SJCRH30 (cell line): Measurements from ENCODE around the gene AK3.

DNA sequence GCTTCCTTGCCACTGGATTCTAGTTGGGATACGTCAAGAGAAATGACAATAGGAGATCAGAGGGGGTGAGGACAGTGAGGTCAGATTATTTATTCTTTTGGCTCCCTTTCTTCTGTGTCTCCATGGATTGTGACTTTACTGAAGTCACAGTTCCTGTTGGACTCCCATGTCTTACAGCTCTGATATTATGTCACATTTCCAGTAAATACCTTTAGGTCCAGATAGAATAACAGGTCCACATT is 153.0 kb upstream of the PUM3 start:
- RAMPAGE, long total RNA = no peak

DNA sequence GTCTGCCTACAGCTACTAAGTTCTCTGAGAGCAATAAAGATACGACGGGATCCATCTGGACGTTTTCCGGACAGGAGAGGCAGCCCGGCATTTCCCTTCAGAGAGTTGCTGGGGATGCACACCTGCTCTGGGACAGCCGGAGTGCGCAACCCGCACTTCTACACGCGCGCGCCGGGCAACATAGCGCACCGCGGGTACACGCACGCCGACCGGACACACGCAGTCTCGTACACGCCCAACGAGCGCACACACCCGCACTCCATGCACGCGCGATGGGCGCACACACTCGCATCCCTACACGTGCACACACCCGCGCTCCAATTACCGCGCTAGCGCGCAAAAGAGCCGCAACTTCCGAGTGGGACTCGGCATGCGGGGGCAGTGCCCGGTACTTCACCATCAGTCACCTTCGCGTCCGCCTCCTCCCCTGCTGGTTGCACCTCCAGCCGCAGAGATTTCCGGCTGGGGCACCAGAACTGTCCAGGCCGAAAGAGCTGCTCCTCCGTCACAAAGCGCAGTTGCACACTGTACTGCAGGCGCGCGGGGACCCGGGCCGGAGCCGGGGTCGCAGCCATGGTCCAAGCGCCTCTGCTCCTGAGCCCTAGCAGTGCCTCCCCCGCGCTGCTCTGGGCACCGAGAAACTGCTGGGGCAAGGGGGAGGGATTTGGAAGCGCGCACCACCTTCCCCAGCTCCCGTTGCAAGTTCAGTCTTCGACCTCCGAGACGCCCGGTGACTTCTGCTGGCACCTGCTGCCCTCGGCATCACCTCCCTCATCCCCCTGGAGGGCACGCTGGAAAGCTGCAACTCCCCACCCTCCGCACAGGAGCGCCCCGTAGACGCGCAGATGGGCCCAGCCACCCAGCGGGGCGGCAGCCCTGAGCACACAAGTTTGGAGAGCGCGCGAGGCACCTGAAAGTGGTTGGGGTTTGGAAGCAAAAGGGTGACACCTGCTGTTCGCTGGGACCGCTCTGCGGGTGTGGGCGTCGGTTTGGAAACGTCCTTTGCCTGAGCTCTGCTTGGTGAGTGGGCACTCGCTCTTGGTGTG is 337.3 kb upstream of the PUM3 start:
- RAMPAGE, long total RNA = no peak

DNA sequence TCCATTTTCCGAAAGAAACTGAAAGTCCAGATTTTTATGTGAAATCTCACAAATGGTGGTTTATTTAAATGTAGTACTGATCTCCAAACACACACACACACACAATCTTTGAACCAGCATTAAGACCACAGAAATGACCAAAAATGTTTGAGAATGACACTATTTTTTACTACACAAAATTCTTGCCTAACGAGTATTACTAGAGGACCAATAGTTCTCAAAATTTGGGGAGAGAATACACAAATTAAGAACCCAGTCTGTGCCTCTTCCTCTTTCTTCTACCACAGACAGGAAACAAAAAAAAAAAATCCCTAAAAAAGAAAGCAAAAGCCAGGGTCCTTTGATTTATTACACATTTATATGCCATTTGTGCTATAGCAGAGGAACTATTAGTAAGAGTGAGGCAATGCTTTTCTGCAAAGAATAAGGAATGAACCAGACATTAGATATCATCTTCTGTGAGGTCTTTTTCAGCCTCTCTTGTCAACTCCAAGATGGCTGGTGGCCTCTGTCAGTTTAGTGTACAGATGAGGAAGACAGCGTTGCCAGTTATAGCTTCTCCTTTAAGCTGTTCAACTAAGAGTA is 127.7 kb downstream of the RFX3 start:
- RAMPAGE, long total RNA = no peak

- RAMPAGE, long total RNA = no peak
These were observed 91.4 kb downstream of the RFX3 start for GRCh38 chr9:3434115-3435021.

- RAMPAGE, long total RNA = no peak
These were observed 230.1 kb downstream of the GLIS3 start for GRCh38 chr9:4069702-4070252.

DNA sequence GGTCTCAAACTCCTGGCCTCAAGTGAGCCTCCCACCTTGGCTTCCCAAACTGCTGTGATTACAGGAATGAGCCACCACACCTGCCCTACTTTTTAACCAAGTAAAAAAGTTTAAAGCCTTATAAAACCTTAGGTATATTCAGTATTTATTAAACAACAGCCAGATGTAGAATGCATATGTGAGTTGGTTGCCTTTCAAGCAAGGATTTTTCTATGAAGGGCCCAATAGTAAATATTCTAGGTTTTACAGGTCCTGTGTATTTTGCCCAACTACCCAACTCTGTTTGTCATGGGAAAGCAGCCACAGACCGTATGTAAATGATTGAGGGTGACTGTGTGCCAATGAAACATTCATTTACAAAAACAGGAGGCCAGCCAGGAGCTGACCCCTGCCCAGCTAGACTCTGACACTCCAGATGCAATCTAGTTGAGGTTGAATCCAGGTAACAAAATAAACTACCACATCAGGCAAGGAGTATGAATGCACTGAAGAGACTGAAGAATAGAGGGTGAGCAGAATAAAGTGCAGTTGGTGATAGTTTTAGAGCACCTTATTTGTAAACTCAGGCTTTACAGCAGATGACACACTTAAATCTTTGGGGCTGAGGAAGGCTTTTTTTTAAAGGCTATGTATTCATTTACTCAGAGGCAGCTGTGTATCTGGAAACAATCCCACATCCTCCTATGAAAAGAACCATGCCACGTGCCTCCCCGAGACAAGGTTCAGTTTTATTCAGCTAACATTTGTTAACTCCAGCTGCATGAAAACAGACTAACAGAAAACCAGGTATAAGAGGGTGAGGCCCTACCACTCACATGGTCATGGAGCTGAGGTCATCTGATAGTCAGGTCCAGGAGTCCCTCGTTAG is 60.6 kb downstream of the SLC1A1 start:
- RAMPAGE, long total RNA = no peak

DNA sequence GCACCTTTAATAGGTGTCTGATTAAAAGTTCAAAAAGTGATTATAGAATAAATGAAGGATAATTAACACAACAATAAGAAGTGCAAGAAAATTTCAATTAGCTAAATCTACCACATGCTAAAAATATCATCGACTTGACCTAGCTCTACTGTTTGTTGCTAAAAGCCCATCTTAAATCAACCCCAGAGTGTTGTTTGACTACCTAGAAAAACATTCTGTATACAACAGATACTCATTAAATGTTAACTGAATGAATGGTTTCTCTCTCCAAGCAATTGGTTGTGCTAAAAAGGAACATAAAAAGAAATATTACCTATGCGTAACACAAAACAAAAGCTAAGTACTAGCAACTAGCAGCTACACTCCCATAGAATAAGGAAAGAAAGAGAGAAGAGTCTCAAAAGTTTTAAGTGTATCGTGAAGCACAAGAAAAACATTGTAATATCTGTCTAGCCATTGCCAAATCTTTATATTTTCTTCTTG is 5.5 kb upstream of the PLPP6 start:
- RAMPAGE, long total RNA = no peak

DNA sequence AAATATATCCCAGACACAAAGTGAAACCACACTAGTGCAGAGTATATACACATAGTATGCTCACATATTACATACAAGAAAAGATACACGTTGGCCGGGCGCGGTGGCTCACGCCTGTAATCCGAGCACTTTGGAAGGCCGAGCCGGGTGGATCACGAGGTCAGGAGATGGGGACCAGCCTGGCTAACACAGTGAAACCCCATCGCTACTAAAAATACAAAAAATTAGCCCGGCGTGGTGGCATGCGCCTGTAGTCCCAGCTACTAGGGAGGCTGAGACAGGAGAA is 1.5 kb downstream of the AK3 start:
- RAMPAGE, long total RNA = no peak

- RAMPAGE, long total RNA = no peak
These were observed at the start of gene AK3 for GRCh38 chr9:4740386-4741510. TSS of gene AK3 (minus strand) at chr9:4741202.

DNA sequence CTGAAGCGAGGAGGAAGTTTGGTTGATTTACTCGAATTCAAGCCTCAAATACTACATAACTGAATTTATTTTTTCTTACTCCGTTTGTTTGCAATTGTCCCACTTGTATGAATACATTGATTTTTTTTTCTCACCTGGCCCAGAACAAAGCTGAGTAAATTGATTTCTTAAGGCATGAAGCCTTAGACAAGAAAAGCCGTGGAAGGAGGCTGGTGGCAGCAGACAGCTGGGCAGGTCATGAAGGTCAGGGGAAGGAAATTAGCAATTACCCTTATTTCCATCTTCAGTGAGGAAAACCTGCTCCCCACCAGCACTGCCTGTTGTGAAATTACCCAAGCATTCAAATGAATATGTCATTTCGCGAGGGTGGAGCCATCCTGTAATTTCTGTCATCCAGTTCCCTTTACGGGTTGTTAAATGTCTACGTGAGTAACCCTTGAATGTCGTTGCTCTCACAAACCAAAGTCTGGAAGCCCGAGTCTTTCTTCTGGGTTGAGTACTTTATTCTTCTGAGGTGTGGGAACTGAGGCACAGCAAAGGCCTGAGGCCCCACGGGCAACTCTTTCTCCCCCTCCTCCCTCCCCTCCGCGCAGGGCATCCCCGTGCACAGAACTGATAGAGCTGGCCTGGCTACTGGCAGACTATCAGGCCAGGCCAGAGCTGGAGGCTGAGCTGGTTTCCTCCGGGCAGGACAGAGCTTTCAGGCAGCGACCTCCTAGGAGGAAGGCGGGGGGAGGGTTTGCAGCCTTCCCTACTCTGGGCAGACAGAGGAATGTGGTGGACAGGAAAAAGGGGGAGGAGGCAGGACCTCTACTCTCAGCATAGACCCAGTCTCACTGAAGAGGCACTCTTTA is 22.0 kb upstream of the AK3 start:
- RAMPAGE, long total RNA = no peak

DNA sequence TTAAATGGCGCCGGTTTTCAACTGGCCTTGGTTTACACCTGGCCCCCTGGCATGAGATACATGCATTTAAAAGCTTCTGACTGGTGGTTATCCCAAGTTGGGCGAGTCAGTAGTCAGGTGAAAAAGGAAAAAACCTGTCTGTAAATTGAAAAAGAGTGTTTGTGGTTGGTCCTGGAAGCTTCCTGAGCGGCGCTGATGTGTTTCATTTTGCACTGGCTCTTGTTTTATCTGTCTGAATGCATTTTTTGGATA is 1.2 kb downstream of the RCL1 start:
- RAMPAGE, long total RNA = no peak

DNA sequence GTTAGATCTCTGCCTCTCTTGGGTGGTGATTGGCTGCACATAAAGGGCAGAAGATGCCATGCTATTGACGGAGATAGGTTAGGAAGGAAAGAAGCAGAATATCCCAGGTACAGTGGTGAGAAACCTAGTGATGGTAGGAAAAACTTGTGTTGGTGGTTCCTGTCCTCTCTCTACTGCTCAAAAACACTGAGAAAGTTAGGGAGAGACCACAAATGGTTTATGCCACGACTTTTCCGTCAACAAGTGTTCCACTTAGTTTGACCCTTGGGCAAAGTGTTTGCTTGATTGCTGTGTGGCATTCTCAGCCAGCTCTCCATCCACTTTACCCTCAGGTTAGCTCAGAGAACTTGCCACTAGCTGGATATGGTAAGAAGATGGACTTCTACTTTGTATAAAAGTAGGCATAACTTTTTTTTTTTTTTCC is 1.5 kb downstream of the RCL1 start:
- RAMPAGE, long total RNA = no peak

GRCh38 chr9:4844435-4844955 is 51.8 kb downstream of the RCL1 start:
- RAMPAGE, long total RNA = no peak

DNA sequence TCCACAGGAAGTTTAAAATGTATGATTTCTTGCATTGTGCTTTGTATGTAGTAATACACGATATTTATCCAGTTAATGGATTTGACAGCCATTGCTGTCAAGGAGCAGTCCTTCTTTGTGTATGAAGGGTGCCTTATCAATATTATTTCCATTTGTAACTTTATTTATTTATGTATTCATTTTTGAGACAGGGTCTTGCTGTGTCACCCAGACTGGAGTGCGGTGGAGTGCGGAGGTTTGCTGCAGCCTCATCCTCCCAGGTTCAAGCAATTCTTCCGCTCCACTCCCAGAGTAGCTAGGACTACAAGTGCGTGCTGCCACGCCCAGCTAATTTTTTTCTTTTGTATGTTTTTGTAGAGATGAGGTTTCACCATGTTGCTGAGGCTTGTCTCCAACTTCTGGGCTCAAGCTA is 36.4 kb downstream of the JAK2 start:
- RAMPAGE, long total RNA = no peak

- RAMPAGE, long total RNA = no peak
These were observed 1.6 kb downstream of the PLGRKT start for GRCh38 chr9:5435859-5436879.

DNA sequence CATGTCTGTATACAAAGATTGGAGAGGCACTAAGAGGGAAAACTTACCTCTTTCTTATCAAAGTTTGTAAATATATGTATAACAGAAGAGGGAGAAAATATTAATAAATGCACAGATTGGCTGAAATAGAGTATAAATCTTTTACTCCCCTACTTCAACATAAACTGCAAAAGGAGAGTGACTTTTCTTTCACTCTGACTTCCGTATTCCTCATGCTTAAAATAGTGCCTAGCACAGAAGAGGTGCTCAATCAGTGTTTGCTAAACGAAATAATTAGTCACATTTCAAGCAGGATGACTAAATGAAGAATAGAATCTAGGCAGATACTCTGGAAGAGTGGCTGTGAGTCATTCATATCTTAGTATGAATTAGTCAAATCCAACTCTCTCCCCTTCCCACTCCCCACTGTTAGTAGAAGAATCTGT is 4.8 kb downstream of the CD274 start:
- RAMPAGE, long total RNA = no peak

- RAMPAGE, long total RNA = no peak
These were observed 622 bp upstream of the PDCD1LG2 start for GRCh38 chr9:5509558-5510260.

DNA sequence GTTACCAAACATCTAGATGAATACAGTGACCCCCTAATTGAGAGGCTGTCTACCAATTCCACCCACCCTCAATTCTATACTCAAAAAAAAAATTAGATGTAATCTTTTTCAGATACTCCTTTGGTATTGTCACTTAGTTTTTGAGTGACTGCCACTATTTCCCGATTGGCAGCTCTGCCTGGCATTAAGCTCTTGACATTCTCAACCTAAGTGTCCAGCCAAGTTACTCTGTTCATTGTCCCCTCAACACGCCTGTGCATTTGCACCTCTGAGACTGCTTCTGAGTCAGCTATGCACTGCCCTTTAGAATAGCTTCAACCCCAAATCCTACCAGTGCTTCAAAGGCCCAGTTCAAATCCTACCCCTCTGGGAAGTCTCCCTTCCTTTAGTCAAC is 2.7 kb downstream of the PDCD1LG2 start:
- RAMPAGE, long total RNA = no peak

GRCh38 chr9:5729870-5730609 is 101.1 kb downstream of the RIC1 start:
- RAMPAGE, long total RNA = no peak

DNA sequence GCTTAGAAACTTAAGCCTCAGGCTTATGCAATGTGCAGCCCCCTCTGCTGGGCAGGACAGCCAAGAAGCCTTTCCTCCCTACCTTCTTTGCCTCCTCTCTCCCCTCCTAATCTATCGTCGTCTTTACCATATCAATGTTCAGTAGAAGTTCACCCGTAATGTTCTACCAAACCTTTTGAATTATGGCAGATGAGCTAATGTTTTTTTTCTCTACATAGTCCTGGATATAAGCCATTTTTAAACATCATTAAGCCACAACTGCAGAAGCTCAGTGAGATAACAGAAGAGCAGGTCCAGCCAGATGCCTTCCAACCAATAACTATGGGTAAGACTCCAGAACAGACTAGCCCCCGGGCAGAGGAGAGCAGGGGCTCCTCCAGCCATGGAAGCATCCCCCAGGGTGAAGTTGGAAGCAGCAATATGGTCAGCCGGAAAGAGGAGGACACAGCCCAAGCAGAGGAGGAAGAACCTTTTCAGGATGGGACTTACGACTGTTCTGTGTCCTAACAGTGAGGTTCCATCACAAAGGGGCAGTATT is 59.1 kb downstream of the ERMP1 start:
- RAMPAGE, long total RNA = no peak